Subcutaneous preadipocyte (primary cell): ENCODE measurements around a stretch of chr5.

- CAGE, long polyA plus RNA: no peak
Measured at GRCh38 chr5:38594882-38595739, 38.7 kb upstream of the LIFR start.

DNA sequence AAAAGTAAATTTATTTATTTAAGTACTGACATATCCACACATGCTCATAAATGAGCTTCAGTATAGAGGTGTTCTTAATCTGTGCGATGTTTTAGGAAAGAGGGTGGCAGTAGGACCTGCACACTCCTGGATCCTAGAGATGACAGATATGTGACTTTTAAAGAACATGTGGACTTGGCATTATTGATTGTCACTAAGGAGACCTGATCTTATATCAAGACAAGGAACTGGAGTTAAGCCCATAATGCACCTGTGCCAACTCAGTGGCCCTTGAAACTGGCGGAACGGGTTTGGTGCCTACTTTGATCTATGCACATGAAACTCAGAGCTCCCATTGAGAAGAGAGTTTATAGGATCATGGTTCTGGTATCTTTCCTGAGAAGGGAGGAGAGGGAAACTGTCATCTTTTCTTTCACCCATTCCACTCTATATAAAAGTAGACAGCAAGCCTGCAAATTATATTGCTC lies 57.7 kb upstream of the LIFR start:
- CAGE, long polyA plus RNA: no peak

- CAGE, long polyA plus RNA: no peak
Measured at GRCh38 chr5:38831976-38832440, 13.8 kb upstream of the OSMR start.

DNA sequence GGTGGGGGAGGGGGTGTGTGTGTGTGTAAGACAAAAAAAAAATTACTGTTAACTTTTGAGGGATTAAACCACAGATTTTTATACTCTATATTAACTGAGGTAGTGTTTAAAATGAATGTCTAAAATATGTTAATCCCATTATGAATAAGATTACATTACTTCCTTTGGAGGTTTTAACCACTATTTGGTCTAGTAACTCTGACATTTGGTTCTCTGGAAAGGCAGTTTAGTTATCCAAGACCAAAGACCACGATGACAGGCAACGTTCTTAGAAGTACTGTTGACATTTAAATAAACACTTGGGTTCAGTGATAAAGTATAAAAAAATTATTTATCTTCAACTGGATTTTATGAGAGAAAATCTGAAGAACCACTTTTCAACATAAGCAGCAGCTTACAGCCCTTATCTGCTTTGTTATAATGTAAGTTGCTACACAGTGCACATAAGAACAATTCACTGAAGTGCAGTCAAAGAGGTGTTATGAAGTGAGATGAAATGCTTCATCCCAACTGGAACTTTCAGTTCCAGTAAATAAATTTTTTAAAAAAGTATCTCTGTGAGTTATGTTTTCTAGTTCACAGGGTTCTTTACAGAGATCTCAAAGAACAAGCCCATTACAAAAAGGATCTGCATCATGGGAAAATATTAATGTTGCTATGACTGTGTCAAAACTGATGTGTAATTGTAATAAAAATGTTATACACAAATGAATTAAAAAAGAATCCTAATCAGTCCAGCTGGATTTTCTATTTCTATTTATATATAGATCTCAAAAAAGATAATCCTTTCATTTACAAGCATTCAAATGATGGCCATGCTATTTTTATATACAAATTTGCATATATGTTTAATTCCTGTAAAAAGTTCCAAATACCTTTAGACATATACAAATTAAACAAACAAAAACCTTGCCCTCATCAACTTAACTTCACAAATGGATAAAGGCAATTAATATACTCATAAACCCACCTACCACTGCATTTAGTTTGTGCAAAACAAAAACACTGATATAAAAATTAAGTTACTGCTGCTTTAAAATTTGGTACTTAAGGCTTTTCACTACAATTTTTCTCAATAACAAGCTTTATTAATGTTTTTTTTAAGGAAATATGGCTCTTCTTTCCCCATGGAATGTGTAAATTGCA lies 94.8 kb downstream of the OSMR start:
- CAGE, long polyA plus RNA: no peak

GRCh38 chr5:38979523-38980282 lies 94.5 kb downstream of the RICTOR start:
- CAGE, long polyA plus RNA: no peak

DNA sequence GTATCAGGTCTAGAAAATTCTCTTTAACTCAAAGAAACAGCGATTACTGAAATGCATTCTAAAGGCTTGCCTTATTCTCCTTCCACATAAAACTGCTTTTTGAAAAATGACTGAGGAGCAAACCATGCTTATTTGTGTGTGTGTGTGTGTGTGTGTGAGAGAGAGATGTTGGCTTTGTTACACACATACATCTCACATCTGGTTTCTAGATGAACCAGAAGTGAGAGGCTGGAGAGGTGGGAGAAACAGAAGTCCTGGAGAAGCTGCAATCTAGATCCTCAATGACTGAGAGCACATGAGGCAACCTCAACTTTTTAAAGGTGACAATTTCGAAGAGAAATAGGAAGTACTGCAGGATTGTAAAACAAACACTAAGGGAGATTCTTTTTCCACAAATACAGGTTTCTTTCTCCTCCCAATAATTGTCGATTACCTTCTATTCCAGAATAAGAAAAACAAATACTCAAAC lies 28.7 kb downstream of the FYB1 start:
- CAGE, long polyA plus RNA: no peak

GRCh38 chr5:39263779-39264279 lies 44.5 kb upstream of the FYB1 start:
- CAGE, long polyA plus RNA: no peak

GRCh38 chr5:39382898-39383359 lies 18.6 kb upstream of the C9 start:
- CAGE, long polyA plus RNA: no peak

GRCh38 chr5:40059354-40059833 lies 620.3 kb upstream of the PTGER4 start:
- CAGE, long polyA plus RNA: no peak

- CAGE, long polyA plus RNA: no peak
Measured at GRCh38 chr5:40321701-40321932, 358.1 kb upstream of the PTGER4 start.

DNA sequence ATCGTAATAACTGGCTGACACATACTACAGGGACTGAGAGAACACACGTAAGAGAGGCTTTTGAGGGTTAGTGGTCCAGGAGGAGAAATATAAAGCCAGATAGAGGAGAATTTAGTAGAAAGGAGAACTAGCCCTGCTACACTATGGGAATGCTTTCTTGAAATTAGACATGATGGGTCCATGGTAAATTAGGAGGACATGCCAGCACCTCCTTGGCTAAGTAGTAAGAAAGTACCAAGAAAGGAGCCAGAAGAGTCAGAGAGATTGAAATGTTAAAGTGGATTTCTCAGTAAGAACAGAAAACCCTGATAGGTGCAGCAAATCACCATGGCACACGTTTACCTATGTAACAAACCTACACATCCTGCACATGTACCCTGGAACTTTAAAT lies 165.0 kb upstream of the PTGER4 start:
- CAGE, long polyA plus RNA: no peak

DNA sequence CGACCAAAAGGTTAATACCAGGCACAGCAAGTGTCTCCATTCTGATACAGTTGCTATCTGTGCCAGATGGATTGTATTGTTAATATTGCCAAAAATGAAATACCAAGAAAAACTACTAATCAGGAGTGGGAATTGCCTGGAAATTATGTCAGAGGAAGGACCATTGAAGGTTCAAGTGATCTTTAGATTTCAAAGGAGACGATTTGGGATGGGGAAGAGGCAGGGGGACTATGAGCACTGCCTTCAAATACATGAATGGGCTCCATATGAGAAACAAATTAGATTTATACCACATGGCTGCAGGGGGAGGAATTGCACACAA lies 95.9 kb upstream of the PTGER4 start:
- CAGE, long polyA plus RNA: no peak

GRCh38 chr5:40649413-40649818 lies 30.3 kb upstream of the PTGER4 start:
- CAGE, long polyA plus RNA: no peak

GRCh38 chr5:40680045-40680246 lies 231 bp downstream of the PTGER4 start:
- CAGE, long polyA plus RNA: no peak

- CAGE, long polyA plus RNA: no peak
Measured at GRCh38 chr5:40685596-40686371, 6.1 kb downstream of the PTGER4 start.

DNA sequence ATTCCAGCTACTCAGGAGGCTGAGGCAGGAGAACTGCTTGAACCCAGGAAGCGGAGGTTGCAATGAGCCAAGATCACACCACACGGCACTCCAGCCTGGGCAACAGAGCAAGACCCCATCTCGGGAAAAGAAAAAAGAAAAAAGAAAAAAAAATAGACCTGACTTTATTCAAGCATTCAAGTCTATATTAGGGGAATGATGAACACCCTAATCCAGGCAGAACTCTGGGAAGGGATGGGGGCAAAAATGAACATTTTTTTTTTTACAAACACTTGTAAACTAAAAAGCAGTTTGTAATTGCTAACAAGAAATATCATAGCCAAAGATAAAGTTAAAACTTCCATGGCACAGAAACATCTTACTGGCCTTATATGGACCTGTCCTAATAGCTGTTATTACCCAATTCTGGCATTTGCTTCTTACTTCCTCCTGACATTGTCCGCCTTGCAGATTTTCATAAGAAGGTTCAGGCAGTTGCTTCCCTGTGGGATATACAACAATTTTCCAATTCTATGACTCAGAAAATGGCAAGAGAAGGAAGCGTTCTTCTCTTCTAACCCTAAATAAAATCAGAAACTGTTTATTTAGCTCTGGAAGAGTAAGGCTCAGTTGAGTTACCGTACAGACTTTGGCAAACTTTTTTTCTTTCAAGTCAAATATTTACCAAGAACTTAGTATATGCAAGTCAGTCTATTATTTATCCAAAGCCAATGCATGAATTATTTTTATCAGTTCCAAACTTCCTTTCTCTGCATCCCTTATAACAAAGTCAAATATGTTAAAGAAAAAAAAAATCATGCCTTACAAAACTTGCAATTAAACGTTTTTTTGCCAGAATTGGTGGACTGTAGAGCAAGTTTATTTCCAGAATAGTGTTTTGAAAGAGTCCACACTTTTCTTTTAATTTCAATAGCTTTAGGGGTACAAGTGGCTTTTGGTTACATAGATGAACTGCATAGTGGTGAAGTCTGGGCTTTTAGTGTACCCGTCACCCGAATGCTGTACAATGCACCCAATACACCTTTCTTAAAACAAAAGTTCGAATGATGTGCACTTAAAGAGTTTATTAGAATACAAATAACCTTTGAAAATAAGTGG lies 1.6 kb downstream of the PRKAA1 start:
- CAGE, long polyA plus RNA: no peak

- CAGE, long polyA plus RNA: no peak
Measured at GRCh38 chr5:40834118-40835137, 594 bp downstream of the RPL37 start.

DNA sequence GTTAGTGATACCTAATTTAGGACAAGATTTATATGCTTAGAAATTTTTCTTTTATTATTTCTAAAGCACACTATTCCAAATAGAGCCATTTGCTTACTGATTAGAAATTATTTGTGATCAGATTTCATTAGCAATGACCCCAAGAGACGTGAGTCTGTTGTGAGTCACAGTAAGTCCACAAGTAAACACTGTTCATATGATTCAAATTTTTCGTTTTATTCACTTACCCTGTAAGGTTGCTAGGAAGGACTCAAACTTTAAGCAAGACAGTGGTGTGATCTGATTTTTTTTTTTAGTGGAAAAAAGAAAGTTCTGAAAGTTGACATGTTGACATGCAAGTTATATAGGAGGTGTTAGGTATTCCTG lies 1.2 kb downstream of the CARD6 start:
- CAGE, long polyA plus RNA: no peak

DNA sequence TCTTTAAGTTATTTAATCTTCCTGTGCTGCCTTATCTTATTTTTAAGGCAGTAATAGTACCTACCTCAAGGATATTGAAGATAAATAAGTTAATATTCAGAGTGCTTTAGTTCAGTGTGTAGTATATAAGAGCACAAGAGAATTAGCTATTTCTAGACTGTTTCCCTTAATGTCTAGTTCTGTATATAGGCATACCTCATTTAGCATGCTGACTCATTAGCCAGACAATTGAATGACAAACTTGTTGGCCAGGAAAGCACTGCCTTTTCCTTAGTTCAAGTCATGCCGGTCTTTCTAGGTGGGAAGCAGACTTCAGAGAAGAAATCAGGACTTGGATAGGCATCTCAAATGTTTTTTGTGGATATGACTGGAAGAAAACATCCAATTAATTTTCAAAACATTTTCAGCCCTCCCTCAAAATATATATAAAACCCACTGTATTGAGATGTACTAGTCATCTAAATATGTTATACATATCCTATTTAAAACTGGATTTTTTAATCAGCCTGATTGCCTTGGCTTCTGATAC lies 3.2 kb upstream of the FBXO4 start:
- CAGE, long polyA plus RNA: no peak

DNA sequence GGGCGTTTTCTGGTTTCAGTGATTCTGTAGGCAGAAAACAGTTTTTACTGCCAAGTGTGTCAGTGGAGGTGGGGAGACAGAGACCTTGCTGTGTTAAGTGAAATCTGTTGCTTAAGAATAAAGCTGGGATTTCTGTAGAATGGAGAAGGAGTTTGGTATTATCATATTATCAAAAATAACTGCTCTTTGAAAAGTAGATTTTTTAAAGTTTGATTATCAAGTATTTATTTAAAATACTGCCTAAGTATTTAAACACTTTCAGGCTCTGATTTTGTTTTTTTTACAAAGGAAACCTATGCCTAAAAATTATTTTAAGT lies 69.9 kb downstream of the GHR start:
- CAGE, long polyA plus RNA: no peak